Colic lymph node (tissue), 1 donor: ENCODE measurements around the genes MYO18A, CRYBA1 and GOSR1.

GRCh38 chr17:29178497-29179129 lies 1.6 kb downstream of the MYO18A start:
- PRO-cap, result no peak

- PRO-cap, result bidirectional peak, plus-strand start at chr17:29180159, minus-strand start at chr17:29180148; bidirectional peak, plus-strand start at chr17:29180393, minus-strand start at chr17:29180386
Measured at GRCh38 chr17:29179946-29180604, at the start of gene MYO18A. MYO18A (minus strand) TSS chr17:29180398.

DNA sequence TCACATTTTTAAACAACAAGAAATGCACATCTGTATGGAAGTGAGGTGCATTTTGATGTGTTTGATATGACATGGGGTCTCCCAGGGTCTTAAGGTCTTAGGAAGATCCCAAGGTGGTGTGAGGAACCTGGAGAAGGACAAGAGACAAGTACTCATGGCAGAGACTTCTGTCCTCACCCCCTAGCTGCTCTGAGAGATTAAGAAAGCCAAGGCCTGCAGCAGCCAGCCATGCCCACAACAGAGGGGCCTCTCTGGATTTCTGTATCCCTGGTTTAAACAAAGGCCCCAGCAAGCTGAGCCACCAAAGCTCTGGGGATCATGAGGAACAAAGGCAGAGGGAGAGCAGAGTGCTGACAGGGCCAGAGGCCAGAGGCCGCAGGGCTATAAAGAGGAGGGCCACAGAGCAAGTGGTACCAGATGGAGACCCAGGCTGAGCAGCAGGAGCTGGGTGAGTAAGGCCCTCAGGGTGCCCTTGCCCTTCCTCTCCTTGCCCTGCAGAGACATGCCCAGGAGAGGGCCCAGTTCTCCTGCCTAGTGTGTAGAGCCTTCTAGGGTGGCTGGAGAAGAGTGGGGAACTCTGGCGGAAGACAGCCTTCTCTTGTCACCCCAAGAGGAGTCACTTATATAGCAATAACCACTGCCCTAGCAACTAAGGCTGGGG lies at the start of gene CRYBA1:
Gene CRYBA1 (plus strand): TSS at position 413 of the 661 bp plus-strand sequence.
- PRO-cap, result no peak

DNA sequence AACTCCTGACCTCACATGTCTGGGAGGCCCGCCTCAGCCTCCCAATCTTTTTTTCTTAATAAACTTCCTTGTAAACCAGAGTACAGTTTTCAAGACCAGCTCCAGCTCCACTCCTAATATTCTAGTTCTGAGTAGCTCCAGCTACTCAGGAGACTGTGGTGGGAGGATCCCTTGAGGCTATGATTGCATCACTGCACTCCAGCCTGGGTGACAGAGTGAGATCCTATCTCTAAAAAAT lies 42.5 kb upstream of the TAOK1 start:
- PRO-cap, result no peak

- PRO-cap, result no peak
Measured at GRCh38 chr17:29565698-29566464, 956 bp downstream of the ABHD15 start.

DNA sequence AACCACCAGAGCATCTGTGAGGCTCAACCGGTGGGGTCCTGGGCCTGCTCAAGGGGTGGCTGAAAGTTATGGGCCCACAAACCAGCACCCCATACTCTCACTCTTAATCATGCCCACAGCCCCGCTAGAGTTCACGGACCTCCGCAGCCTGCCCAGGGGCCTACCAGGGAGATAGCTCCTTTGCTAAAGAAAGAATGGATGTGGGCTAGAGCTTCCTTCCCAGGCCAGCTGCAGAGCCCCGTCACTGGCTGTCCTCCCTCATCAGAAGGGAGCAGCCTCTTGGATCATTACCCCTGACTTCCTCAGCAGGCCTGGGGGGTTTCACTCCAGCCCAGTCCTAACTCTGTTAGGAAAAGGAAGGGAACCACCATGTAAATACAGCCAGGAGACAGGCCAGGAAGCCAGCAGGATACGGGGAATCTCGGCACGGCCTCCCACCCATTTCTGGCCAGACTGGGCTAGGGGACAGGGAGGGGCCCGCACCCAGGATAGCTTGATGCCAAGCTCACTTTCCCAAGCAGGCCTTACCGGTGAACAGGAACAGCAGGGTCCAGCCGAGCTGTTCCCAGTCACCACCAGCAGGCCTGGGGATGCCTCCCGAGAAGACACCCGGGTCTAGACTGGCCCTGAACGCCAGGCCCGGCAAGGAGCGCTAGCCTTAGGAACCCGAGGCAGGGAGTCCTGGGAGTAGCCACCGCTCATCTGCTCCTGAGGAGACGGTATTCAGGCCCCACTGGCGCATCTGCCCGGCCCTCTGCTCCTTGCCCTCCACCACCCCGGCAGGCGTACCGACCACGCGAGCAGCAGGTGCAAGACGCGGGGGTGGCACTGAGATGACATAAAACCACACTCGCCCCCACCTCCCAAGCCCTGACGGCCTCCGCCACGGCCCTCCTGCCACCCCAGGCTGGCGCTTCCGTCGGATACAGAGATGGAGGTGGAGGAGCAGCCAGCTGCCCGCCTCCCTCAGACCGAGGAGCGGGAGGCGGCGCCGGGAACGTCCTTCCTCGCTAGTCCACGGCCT lies 1.0 kb downstream of the GIT1 start:
- PRO-cap, result bidirectional peak, plus-strand start at position 928 of the sequence, minus-strand start at position 824 of the sequence

GRCh38 chr17:29631062-29631650 lies 8.4 kb upstream of the CORO6 start:
- PRO-cap, result no peak

DNA sequence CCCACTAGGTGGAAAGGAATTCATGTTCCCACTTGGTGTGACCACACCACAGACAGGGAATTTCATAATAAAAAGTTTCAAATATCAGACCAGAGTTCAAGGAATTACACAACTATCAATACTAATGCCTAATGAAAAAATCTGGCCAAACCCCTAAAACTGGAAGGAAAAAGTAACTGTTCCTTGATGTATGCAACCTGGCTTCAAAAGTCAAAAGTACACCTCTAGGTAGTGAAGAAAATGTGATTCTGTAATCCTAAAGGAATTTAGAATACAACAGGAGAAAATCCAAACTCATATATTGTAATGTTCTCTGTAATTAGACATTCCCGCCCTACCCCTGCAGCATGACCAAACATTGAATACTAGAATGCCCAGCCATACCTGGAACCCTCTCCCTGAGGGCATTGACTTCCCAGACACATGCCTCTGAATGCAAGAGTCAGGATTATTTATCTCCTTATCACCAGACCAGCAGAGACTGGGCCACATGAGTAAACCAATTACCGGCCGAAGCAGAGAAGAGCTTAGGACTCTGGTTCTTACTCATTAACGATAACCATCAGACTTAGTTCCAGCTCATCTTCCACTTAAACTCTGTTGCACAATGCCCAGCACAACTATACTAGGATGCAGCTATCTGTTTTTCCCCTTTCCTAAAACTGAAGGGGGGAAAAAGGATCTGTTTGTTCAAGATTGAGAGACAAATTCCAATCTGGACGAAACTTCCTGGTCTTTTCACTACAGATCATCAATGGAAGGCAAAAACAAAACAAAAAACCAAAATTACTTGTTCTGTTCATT lies 88.1 kb upstream of the CORO6 start:
- PRO-cap, result no peak

GRCh38 chr17:29713613-29714221 lies 91.0 kb upstream of the CORO6 start:
- PRO-cap, result bidirectional peak, plus-strand start at chr17:29713817, minus-strand start at chr17:29713793

DNA sequence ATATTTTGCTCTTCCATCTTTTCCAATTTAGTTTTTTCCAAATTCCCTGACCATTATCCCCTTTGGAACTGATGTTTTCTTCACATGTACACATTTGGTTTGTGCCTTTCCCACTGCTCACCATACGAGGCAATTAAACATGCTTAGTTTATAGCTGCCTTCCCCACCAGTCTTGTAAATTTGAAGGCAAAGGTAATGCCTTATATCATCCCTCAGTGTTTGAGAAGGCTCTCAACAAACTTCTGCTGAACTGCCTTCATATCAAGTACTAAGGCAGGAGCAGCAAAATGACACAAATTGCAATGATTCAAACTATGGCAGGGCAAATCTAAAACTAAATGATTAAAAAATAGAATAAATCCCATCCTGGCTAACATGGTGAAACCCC lies 12.7 kb downstream of the SSH2 start:
- PRO-cap, result no peak

GRCh38 chr17:29930745-29931066 lies 678 bp upstream of the SSH2 start:
- PRO-cap, result no peak

DNA sequence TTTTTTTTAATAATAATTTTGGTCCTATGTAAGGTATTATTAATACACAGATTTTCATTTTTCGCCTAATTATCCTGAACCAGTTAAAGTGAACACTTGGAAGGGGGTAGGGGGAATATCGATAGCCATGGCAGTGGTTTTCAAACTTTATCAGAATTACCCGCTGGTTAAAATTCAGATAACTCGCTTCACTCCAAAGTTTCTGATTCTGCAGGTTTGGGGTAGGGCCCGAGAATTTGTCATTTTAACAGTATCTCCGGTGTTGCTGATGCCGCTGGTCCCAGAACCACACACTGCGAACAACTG lies 355 bp upstream of the NSRP1 start:
- PRO-cap, result no peak

DNA sequence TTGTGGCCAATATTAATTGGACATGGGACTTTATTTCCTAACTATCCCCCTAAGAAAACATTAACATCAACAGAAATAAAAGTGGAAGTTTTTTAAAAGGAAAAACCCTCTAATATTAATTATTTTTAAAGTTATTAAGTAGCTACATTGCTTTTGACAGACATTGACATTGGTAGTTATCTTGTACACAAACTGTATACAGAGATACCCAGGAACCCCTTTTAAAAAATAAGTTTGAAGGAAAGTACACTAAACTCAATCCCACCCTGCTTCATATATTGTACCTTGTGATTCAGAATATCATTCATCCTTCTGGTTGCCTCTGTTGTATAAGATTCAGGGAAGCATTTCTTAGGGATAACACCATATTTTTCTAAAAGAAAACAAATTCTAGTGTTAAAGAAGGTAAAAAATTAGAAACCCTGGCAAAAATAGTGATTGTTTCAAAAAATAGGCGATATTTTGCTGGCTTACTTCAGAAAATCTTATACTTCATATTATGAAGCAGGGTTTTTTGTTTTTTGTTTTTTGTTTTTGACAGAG lies 5.1 kb downstream of the BLMH start:
- PRO-cap, result no peak

- PRO-cap, result no peak
Measured at GRCh38 chr17:30437040-30437569, 40.1 kb upstream of the GOSR1 start.

GRCh38 chr17:30476613-30477071 lies 566 bp upstream of the GOSR1 start:
- PRO-cap, result no peak

DNA sequence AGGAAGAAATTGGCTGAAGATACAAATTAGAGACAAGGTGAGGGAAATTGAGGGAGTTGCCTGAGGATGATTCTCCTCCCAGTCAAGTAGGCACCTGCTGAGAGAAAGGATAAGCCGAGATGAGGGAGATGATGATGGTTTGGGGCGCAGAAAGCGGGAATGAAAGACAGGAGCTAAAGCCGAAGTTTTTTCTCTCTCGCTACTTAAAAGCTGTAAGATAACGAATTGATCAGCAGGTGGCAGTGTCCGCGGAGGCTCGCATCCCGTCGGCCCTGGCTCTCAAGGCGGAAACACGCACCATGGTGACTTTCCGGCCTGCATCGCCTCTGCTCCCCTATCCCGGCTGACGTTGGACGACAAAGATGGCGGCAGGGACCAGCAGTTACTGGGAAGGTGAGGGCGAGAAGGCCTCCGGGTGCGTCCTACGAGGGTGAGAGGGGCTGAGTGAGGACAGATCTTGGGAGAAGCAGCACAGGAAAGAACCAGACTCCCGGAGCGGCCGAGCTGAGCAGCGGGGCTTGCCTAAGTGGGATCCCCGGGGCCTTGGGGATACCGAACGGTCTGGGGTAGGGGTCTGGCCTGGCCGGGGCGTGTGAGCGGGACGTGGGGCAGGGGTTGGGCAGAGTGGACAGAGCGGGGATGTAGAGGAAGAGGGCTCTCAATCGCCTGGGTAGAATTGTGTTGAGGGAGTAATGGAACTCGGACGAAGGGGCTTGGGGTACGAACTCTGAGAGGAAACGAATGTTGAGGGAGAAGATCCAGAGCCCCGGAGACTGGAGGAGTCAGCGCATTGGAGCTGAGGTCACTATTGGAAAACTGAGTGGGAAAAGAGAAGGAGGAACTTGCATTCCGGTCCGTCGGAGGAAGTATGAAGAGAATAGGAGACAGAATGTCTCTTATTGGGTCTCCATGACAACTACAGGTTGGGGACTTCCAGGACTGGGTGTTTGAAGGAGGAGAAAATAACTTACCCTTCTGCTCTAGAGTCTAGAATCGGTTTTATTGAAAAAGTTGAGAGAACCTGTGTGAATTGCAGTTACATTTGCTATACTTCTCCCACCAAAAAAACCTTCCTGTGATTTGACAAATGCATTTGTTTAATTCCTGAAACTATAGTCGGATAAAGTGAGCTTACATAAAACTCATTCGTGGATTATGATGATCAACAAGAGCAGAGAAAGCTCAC lies at the start of gene GOSR1:
Gene GOSR1 (plus strand): TSS at position 337 of the 1,186 bp plus-strand sequence.
- PRO-cap, result bidirectional peak, plus-strand start at position 337 of the sequence, minus-strand start at position 161 of the sequence

- PRO-cap, result no peak
Measured at GRCh38 chr17:30550867-30551332, 73.7 kb downstream of the GOSR1 start.

DNA sequence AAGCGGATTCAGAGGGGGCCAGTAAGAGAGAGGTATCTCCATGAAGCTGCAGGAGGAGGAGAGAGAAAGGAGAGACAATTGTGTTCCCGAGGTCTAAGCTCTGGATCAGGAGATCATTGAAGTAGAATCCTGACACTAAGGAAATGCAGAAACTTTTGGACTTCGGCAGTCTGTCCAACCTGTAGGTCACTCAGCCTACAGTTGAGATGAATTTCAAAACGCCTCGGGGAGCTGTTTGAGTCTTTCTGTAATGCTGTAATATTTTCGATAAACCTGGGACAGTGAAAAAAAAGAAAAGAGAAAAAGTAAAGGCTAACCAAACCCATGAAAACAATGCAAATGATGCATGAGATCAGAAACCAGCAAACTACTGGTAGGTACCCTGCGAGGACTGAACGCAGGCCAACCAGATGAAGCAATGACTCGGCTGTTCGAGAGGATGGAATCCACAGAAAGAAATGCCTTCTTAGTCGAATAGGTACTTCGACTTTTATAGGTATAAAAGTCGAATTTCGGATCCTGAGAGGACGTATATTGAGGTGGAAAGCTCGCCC lies 609 bp upstream of the ATAD5 start:
- PRO-cap, result no peak

GRCh38 chr17:30991169-30991534 lies 20.3 kb downstream of the RNF135 start:
- PRO-cap, result unidirectional peak, minus-strand start at chr17:30991403

GRCh38 chr17:31008999-31009588 lies 38.3 kb downstream of the RNF135 start:
- PRO-cap, result no peak